Measurements from ENCODE around the genes SLC16A4, DENND2D and INKA2.

- PRO-cap = no peak
These were observed 3.0 kb downstream of the RBM15 start for GRCh38 chr1:110341855-110342831.

DNA sequence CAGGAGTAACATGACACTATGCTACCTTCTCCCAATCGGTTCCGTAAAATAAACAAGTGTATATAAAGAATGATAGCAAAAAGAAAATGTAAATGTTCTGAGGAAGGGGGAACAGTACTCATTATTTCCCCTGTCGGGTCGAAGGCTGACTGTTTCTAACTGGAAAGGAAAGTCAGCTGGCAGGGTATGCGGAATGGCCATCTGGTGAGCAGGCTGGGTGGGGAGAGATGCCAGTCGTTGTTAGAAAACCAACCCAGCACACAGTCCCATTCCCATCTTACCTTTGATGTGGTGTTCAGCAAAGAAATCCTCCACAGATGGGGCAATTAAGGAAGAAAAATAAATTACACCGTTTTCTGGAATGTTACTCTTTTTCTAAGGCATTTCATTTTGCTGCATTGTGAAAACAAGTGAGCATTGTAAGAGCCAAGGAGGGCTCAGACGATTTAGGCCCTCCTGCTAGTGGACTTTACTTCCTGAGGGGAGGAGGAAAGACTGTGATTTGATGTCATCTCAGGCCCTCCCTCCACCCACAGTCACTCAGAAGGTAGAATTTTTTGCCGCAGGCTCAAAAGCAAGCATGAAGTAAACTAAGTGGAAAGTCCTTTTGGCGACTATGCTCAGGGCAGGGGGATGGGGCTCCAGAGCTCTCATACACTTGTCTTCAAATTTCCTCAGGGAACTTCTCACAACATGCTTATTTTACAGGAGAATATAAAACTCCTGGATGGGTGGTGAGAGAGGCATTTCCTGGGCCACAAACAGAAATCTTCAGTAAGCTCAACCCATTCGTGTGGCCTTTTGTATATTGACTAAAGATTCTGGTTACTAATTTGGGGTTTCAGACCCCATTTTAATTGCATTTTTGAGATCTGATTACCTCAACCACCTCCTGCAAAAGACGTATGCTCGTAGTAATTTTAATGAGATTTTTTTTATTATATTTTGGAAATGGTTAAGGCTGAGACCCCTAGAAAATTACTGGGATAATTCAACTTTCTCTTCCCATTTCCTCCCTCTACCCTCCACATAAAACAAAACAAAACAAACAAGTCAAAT is at the start of gene SLC16A4:
TSS of gene SLC16A4 (minus strand) at position 443 of the 1,059 bp plus-strand sequence.
- PRO-cap = bidirectional peak, plus-strand start at position 192 of the sequence, minus-strand start at position 157 of the sequence

DNA sequence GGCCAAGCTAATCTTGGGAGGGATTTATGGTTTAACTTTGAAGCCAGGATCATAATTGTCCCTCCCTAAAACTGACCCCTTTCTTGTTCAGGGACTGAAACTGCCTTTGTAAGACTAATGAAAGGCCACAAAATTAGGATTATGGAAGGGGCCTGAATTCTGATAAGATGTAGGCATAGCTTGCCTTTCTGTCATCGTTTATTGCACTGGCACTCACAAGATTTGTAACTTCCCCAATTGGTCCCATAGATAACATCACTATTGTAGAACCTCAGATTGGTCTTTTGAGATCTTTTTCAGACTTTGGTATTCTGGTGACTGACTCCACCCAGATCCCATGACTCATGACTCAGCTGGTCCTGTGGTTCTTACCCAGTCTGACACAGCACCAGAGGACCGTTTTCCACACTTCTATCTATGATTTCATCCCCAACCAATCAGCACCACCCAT is 13.6 kb upstream of the LAMTOR5 start:
- PRO-cap = no peak

- PRO-cap = no peak
These were observed 818 bp upstream of the PROK1 start for GRCh38 chr1:110450036-110450625.

DNA sequence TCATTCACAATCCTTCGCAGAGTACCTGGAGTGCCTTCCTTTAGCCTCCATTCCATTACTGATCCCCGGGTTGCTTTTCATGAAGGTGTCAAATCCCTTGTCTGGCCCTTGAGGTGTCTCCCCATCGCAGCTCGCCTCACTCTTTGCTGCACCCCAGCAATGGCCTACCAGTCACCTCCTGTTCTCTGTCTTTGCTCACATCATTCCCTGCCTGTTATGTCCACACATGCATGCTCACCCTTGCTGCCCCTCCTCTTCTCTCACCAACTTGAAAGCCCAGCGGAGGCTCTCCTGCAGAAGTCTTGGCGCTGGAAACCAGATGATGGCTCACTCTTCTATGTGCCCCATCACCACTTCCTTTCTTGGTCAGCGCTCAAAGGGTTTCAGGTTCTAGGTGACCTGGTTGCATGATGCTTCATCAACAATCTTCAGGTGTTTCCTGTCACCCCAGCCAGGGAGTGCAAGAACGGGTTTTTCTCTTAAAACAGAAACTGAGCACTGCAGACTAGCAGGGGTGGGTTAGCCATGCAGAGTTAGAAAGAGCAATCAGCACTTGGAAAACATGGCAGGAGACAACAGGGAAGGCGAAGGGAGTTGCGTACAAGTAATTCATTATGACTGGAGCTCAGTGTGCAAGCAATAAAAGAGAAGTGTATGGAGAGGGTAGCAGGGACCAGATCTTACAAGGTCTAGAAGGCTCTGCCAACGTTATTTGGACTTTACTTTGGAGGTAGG is 25.1 kb upstream of the KCNA2 start:
- PRO-cap = no peak

DNA sequence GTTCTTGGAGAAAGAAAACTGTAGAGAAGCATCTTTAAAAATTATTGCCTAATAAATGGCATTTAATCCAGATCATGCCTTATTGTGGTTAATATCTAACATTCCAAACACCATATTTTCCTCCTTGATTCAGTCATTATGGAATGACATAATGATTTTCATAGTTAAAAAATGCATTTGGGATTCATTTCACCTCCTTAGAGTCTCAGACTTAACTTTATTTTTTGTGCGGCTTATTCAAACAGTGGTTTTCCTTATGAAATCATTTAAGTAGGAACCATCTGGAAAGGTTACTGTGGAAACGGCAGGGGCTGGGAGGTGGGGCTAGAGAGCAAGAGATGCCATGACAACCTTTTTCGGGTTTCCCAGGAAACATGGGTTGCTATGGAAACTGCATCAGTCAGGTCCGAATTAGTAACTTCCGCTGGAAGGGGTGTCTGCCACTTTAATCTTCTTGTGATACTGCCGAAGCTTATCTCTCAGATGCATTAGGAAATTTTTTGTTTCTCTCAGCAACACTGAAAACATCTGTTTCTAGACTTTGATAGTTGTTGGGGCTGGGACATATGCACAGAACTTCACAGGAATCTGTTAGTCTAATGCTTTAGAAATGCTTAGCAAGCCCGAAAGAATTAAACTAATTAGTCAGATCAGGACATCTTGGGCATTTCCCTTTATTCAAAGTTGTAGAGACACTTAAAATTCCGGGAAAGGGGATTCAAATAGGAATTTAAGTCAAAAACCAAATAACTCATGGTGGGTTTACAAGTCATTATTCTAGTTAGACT is 2.7 kb downstream of the KCNA3 start:
- PRO-cap = no peak

DNA sequence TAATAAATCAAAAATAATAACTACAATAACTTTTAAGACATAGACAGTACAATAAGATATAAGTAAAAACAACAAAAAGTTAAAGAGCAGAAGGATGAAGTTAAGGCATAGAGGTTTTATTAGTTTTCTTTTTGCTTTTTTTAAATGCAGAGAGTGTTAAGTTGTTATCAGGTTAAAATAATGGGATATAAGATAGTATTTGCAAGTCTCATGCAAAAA is 32.8 kb downstream of the CD53 start:
- PRO-cap = no peak

DNA sequence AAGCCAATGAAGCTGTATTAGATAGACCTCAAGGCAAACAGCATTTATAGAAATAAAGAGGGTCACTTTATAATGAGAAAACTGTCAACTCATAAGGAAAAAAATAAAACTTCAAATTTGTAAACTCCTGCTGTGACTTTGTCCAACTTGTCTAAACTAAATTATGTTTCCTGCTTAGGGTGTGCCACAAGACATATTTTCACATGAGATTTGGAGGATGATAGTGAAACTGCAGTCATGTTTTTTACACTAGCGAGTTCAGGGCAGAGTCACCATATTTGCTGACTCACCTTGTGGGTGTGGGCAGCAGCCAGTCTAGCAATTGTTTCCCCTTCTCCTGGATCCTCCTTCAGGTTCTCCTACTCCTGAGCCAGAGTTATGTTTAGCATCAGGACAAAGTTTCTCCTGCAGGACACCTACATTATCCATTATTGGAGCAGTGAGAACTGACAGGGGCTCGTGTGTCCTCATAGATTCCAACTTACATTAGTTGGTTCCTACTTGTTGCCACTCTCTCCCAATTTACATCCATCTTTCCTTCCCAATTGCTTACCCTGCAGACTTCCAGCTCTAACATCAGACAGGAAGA is 43.9 kb downstream of the CD53 start:
- PRO-cap = no peak

GRCh38 chr1:111132206-111132796 is 7.6 kb downstream of the DRAM2 start:
- PRO-cap = no peak

GRCh38 chr1:111200464-111201039 is at the start of gene DENND2D:
Gene DENND2D, minus strand, starts transcription at chr1:111200646.
- PRO-cap = bidirectional peak, plus-strand start at chr1:111200728, minus-strand start at chr1:111200601

DNA sequence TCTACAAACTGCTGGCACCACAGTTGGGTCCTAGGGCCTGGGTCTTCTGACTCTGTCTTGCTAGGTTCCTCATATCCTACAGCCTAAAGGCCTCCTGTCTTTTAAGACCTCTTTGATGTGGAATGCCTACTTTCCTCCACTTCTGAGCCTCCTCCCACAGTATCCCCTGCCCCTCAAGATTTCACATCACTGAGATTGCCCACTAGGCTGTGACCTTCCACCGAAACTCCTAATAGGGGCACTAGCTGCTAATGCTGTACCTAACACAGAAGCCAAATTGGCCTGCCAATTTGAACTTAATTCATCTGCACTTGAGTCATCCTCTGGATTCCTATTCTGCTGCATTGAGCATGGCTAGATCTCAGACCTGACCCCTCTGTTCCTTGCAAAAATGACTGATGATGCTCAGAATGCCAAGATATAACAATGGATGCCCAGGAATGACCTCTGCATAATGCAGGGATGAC is 2.2 kb upstream of the OVGP1 start:
- PRO-cap = no peak

GRCh38 chr1:111485671-111486125 is 11.9 kb downstream of the C1orf162 start:
- PRO-cap = no peak

DNA sequence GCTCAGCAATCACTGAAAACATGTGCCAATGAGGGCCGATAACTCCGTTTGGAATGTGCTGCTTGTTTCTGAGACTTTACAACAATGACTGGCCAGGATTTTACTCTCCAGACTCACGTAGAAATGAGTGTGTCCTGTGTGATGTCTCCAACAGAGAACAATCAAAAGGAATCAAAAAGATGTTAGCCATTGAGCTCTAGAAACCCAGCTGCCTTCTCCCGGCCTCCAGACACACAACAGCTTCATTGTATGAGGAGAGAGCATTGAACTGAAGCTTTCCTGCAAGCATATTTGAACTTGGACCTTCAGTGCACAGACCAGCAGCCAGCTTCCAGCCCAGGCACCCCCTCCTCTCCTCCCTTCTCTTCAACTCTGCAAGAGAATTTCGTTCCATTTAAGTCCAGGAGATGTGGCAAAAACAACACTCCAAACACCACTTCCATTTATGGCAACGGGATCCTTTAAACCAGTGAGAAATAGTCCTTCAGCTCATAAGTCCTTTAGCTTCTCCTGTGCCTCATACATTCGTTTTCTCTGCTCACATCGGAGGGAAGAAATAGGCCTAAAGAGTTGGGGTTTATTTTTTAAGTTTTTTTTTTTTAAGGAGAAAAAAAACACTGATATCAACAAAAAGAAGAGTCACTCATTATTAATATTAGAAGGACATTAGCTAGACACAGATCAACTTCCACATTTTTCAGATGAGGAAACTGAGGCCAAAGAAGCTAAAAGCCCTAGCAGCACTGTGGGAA is 32.4 kb upstream of the ADORA3 start:
- PRO-cap = no peak

- PRO-cap = no peak
These were observed 43.1 kb upstream of the RAP1A start for GRCh38 chr1:111576538-111576918.

- PRO-cap = no peak
These were observed 49.1 kb downstream of the INKA2 start for GRCh38 chr1:111690128-111690486.

DNA sequence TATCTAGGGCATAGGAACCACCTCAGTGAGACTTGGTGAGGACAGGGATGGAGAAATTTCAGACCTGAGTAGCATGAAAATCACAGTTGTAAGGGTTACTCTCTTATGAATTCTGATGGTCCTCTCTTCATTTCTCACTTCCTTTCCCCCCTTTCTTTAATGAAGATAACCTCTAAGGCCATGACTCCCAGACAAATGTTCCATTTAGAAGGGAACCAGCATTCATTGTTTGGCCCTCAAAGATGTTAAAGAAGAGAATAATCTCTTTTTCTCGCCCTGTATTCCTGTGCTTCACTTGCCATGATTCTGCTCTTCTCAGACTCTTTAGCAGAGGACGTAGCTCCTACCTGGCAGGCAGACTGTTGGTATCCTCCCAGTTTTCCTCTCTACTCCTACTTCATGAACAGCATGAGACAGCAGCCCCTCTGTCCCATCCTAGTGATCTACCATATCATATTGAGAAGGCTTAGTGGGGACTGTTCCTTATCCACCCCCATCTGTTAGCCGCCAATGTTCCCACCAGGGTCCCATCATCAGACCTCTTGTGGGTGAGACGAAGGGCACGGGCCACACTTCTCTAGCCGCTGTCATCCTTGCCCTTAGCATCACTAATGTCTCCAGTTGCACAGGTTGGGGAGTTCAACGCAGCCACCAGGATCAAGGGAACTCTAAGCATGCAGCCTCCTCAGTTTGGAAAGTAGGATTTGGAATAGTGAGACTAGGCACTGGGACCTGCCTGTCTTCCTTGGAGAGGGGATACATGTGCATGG is 20.3 kb downstream of the INKA2 start:
- PRO-cap = unidirectional peak, plus-strand start at position 540 of the sequence

DNA sequence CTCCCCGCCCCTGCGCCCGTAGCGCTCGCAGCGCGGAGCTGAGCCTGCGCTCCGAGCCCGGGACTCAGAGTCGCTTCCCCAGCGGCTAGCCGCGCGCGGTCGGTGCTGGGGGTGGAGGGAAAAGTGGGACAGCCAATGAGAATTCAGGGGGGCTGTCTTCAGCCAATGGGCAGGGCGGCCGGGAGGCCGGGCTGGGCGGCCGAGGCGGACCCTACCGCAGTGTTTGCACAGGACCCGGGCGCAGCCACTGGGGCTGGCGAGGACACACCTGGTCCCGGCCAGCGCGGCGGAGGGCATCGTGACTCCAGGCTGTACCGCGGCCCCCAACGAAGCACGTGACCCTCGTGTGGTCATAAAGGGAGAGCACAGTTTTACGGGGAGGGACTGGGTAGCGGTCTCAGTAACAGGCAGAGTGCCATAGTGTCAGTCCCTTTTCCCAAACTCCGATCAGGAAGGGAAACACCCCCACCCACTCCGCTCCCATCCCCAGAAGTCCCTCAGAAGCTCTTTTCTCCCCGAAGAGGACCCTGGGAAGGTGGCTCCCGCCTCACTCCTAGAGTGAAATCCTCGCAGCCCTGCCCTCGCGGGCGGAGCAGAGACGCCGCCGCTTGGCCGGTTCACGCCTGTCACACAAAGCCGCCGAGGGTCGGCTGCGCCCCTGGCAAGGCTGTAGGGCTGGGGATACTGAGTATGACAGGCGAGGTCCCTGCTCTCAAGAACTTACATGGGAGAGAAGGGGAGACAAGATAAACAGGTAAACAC is at the start of gene INKA2:
TSS of gene INKA2 (minus strand) at position 72 of the 762 bp plus-strand sequence.
- PRO-cap = bidirectional peak, plus-strand start at position 219 of the sequence, minus-strand start at position 71 of the sequence

- PRO-cap = no peak
These were observed 21.5 kb downstream of the KCND3 start for GRCh38 chr1:111967966-111968375.

- PRO-cap = unidirectional peak, plus-strand start at chr1:112264880
These were observed 131.4 kb upstream of the CTTNBP2NL start for GRCh38 chr1:112264644-112264941.

GRCh38 chr1:112501539-112502495 is 6.9 kb upstream of the WNT2B start:
- PRO-cap = unidirectional peak, plus-strand start at chr1:112501927